Umbilical cord (tissue), 2 donors: ENCODE measurements around a stretch of chr5.

DNA sequence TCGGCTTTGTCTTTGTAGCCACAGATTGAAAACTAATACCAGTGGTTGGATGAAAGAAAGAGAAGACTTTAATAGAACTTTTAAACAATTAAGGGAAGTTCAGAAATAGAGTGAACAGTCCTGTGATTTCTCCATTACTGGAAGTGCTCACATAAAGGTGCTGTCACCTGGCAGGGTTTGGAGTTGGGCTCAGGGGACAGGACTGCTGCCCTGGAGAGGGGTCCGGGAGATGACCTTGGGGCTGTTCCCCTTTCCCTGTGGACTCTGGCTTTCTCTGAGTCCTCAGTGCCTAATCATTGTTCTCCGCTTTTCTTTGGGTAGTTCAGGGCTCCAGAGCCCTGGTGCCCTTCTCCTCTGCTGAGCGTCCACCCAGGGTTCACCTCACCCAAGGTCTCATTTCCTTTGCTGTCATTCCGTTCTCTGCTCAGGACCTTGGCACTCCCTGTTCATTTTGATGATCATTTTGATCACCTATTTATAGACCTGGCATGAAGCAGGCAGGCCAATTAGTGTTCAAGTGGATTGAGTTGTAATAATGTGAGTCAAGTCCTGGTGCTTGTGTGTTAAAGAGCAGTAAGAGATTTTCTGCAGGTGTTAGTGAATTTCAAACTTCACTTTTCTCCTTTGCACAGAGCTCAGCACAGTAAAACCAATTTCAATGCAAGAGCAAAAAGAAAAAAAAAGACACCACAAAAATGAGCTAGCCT lies 3.5 kb downstream of the TRIO start:
- RAMPAGE, long total RNA, result no peak

- RAMPAGE, long total RNA, result no peak
Measured at GRCh38 chr5:14167204-14167937, 24.2 kb downstream of the TRIO start.

GRCh38 chr5:14185245-14186080 lies 42.3 kb downstream of the TRIO start:
- RAMPAGE, long total RNA, result no peak

DNA sequence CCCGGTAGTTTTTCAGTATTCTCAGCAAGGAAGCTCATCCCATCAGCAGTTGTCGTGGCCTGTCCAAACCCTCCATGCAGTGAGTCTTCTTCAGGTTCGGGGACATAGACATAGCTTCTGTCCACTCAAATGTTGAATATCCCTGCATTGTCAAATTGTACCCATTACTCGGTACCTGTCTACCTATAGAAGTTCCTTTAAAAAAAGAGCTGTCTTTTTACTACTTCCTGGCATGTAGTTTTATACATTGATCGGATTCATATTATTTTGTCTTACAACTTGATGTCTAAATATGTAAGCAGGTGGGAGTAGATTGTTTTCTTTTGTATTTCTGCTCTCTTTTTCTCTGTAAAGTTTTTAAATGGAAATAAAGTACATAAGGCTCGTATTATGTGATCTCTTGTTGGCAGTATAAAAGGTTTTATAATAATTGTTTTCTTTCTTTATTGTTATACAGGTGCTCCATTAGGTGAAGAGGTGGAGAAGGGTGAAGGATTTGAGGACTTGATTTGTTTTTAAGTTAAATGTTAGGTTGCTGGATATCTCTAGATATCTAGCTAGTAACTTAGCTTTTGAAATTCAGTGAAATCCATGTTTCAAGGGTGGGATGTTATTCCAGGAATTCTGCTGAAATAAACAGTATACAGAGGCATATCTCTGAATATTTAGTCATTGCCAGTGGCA lies 51.0 kb downstream of the TRIO start:
- RAMPAGE, long total RNA, result no peak

DNA sequence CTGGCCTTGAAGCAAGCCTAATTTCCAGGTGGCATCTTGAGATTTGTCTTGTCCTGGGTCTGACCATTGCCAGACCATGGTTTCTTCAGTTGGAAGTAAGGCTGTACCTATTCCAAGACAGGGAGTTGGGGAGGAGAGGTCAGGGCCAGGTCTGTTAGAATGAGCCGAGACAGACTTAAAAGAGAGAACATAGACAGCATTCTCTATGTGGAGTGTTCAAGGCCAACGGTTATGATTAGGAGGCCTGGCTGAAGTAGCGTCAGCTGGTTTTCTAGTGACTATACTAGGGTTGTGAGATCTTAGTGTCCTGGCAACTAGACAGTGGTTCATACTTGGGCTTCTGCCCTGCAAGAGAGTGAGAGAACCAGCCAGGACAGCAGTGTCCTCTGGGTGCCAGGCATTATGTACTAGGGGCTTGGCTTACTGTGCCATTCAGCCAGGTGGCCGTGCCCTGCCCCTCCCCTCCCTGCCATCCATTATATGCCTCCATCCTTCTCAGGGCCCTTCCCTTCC lies 56.7 kb downstream of the TRIO start:
- RAMPAGE, long total RNA, result no peak

- RAMPAGE, long total RNA, result no peak
Measured at GRCh38 chr5:14211979-14212527, 68.9 kb downstream of the TRIO start.

- RAMPAGE, long total RNA, result no peak
Measured at GRCh38 chr5:14337493-14338080, 194.4 kb downstream of the TRIO start.

DNA sequence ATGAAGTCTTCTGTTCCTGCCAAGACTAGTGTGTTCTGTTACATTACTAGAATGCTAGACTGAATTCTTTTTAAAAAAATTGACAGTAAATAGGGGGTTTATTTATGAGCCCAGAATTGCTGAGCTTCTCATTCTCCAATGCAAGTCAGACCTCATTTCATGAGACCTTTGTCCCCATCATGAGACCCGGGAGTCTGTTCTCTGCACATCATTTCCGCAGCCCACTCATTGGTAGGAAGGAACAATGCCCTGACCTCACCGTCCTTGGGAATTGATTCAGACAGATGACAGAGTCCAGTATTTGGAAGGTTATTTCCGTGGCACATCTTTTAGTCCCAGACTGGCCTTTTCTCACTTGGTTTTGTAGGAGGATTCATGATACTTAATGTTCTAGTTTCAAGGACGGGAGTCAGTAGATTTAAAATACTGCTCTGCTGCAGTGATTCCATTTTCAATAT lies 173.7 kb upstream of the OTULINL start:
- RAMPAGE, long total RNA, result no peak

- RAMPAGE, long total RNA, result no peak
Measured at GRCh38 chr5:14441342-14442213, 140.0 kb upstream of the OTULINL start.

GRCh38 chr5:14651841-14652273 lies 12.7 kb upstream of the OTULIN start:
- RAMPAGE, long total RNA, result no peak

GRCh38 chr5:14668235-14668857 lies 3.8 kb downstream of the OTULIN start:
- RAMPAGE, long total RNA, result no peak

- RAMPAGE, long total RNA, result no peak
Measured at GRCh38 chr5:14676389-14676924, 11.9 kb downstream of the OTULIN start.

- RAMPAGE, long total RNA, result no peak
Measured at GRCh38 chr5:14710421-14711566, 46.3 kb downstream of the OTULIN start.

- RAMPAGE, long total RNA, result no peak
Measured at GRCh38 chr5:14711567-14712454, 47.3 kb downstream of the OTULIN start.

DNA sequence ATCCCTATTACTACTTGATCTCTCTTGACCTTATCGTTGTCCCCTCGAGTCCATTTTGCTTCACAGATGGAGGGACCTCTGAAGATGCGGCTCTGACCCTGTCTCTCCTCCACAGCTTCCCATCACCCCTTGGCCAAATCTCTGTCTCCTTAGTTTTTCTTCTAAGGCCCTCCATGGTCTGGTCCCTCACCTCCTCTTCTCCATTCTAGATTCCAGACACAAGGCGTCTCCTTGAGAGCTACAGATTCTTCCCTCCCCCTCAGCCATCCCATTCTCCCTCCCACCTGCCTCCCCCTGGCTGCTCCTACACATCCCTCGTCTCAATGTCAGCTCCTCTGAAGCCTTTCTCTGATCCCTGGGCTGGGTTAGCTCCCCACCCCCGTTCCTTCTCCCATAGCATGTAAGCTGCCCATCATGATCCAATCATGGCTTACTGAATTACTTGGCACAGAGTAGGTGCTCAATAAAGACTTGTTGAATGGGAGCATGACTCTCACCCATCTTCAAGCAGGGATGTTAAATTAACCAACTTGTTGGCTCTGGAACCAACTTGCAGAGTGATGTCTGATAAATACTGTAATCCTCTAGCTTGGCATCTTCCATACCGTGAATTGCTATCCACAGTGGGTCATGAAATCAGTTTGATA lies 69.0 kb downstream of the ANKH start:
- RAMPAGE, long total RNA, result no peak

- RAMPAGE, long total RNA, result no peak
Measured at GRCh38 chr5:14830088-14830501, 41.5 kb downstream of the ANKH start.

GRCh38 chr5:15531920-15532241 lies 31.9 kb downstream of the FBXL7 start:
- RAMPAGE, long total RNA, result no peak

DNA sequence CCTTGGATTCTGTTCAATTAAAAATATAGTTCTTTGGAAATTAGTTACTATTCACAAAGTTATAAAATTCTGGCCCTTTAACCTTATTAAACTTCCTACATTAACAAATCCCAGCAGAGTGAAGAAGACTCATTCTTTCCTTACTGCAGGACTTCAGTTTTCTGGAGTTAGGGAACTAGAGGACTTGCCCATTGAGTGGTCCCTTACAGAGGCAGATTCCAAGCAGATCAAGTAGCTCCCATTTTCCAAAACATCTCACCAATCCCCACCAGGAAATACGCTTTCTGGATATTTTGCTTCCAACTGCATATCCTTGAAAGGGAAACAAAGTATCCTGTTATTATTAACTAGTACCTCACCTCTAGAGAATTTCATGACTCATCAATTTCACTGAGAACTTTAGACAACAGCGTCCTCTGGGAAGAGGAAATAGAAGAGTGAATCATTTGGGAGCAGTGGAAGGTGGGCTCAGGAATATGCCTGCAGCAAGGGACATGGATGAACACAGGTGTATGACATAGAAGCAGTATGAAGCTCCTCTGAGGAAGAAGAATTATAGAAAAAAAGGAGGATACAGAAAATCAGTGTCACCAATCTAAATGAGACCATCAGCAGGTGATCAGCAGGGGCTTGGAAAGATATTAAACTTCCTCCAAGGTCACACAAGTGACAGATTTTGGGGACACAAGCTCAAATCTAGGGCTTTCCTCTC lies 186.7 kb downstream of the MARCHF11 start:
- RAMPAGE, long total RNA, result no peak

DNA sequence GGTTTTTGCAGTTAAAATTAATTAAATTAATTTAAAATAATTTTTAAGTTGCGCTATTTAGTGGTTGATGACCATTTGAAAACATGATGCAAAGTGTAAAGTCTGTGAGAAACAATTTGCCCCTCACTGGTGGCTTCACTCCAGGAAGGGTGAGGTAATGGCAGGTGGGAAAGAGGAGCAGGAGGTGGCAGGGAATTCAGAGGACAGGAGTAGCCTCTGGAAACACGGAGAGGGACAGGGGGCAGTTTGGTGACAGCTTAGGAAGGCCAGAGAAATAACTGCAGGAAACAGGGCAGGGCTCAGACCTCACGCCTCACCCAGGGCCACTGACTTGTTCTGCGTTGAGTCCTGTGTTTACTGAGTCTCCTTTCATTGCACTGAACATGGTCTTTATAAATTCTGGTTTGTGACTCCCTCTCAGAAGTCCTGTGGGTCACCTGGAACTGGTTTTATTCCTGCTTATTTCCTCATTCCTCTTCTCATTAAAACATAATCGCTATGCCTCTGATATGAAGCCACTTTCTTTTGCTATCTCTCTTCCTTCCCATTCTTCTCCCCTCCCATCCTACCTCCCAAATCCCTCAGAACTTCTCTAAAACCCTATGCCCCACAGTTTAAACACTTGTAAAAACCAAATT lies 55.2 kb upstream of the ZNF622 start:
- RAMPAGE, long total RNA, result no peak

- RAMPAGE, long total RNA, result no peak
Measured at GRCh38 chr5:16537937-16538438, 72.4 kb upstream of the ZNF622 start.